Cardiac ventricle fibroblast (primary cell): ENCODE measurements around a stretch of chr1.

DNA sequence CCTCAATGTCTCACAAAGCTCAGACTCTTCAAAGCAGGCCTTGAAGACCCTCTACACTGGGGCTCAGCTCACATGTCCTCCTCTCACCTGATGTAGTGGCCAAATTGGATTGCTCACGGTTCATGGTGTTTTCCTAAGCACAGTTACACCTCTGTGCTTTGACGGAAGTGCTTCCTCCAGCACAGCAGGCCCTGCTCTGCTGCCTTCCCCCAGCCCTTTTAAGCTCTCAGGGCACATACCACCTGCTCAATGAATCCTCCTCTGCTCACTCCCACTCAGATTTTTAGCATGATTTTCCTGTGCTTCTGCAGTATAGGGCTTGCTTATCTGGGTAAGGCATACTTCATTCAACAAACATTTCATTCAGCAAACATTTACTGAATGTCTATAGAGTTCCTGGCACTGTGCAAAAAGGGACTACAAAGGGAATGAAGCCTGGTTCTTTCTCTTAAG, 74.4 kb upstream of the JUN start:
- RAMPAGE, long total RNA, result no peak

GRCh38 chr1:58881319-58881832, 97.5 kb upstream of the JUN start:
- RAMPAGE, long total RNA, result no peak

DNA sequence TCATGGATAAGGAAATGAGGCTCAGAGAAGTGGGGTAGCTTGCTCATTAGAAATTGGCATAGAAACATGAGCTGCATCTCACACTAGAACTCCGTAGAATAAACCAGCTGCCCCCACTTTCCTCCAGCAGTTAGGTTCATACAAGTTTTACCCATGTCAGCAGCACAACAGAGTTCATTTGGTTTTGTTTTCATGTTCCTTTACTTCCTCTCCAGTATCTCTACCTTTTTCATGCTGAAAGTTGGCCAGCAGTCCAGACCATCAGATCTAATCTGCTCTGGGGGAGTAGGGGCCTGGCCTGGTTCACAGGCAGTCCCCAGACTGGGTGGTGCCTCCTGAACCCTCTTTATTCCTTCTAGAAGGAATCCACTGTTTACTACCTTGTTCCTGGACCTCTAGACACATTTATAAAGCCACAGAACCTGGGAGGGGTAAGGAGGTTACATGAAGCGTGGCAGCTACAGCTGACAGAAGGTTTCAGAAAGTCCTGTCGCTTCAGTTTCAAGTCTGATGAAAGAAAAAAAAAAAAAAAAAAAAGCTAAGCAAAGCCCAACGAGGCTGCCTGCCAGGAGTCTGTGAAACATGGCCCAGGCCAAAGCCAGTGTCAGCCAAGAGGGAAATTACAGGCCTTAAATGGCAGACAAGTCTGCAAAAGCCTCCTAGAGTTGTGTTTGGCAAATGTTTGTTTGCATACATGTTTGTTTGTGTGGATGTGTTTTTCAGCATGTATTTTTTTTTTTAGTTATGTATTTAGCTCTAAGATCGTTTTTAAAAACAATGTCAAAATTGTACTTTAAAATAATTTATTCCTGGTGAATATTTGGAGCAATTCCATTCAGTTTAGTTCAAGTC, 184.7 kb upstream of the JUN start:
- RAMPAGE, long total RNA, result no peak

DNA sequence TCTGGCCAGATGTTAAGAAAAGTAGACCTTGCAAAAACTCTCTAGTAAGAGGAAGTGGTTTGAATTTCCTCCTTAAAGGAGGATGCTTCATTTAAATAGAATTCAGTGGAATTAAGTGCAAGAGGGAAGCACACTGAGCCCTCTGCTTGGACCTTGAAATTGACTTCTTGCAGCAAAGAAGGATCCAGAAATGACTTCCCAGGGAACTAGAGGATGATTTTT, 195.4 kb upstream of the JUN start:
- RAMPAGE, long total RNA, result no peak

DNA sequence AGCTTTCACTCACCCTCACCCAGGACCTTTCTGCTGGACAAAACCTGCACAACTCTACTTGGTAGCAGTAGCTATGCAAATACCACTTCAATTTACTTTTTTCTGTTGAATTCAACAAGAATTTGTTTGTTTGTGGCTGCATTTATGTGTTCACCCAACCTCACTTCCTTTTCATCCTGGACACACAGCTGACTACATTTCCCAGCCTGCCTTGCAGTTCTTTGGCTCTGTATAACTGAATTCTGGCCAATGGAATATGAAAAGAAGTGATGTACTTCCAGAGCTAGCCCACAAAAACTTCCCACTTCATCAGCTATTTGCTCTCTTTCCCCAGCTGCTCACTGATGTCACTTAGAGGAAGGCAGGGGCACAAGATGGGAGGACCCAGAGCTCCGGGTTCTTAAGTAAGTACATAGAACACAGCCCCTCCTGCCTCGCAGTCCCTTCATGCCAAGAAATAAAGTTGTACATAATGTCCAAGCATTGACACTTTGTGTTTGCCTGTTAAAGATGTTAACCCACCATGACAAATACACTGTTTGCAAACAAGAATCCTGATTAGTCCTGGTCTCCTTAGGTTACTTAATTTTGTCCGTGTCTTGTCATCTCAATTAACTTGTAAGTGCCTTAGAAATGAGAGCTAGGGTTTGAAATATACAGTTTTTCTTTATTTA, 235.0 kb upstream of the FGGY start:
- RAMPAGE, long total RNA, result no peak

GRCh38 chr1:59139394-59139862, 157.5 kb upstream of the FGGY start:
- RAMPAGE, long total RNA, result no peak

DNA sequence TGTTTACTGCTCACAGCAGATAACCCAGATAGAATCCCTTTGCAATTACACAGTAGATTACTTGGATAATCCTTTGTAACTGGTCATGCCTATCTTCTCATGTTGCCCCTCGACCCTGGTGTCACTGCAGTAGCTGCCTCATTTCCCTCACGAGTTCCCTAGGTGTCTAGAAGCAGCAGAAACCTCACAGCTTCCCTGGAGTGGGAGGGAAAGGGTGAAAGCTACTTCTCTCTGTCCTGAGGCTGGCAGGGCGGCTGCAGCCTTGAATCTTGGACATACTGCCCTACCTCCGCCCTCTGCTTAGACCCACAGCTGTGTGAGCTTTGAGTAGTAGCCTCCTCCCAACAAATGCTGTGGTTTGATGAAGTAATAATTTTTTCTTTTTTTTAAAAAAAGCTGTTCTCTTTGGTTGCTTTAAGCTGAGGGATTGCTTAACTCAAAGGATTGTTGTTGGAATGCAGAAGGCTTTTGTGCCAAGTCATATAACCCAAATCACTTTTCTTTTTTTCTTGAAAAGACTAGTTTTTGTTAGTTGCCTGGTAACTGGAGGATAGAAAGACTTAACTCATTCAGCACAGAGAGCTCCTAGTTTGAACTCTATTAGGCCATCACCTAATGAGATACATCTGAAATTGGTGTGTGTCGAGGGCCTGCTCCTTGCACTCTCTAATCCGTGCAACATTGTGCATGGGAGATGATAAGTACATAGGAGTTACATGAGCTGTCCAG, 70.8 kb downstream of the FGGY start:
- RAMPAGE, long total RNA, result no peak

DNA sequence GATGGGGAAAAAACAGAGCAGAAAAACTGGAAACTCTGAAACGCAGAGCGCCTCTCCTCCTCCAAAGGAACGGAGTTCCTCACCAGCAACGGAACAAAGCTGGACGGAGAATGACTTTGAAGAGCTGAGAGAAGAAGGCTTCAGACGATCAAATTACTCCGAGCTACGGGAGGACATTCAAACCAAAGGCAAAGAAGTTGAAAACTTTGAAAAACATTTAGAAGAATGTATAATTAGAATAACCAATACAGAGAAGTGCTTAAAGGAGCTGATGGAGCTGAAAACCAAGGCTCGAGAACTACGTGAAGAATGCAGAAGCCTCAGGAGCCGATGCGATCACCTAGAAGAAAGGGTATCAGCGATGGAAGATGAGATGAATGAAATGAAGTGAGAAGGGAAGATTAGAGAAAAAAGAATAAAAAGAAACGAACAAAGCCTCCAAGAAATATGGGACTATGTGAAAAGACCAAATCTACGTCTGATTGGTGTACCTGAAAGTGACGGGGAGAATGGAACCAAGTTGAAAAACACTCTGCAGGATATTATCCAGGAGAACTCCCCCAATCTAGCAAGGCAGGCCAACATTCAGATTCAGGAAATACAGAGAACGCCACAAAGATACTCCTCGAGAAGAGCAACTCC, 237.1 kb downstream of the FGGY start:
- RAMPAGE, long total RNA, result no peak

- RAMPAGE, long total RNA, result no peak
These were observed 168.9 kb upstream of the HOOK1 start for GRCh38 chr1:59645873-59646196.

DNA sequence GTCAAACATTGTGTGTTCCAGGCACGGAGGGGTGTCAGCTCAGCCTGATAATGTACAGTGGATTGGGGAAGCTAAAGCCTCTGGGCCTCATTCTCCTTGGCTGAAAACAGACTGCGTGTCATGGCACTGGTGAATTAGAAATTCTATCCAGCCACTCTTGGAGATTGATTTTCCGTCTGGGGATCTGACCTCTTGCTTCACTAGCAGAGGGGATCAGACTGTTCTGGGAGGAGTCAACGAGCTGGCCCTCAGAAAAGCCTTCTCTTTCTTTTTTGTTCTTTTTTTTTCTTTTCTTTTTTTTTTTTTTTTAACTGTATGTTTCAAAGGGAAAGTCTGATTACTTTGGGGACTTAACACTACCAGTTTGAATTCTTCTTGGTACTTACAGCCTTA, 123.4 kb upstream of the HOOK1 start:
- RAMPAGE, long total RNA, result no peak

GRCh38 chr1:59846863-59847284, 32.1 kb downstream of the HOOK1 start:
- RAMPAGE, long total RNA, result no peak

DNA sequence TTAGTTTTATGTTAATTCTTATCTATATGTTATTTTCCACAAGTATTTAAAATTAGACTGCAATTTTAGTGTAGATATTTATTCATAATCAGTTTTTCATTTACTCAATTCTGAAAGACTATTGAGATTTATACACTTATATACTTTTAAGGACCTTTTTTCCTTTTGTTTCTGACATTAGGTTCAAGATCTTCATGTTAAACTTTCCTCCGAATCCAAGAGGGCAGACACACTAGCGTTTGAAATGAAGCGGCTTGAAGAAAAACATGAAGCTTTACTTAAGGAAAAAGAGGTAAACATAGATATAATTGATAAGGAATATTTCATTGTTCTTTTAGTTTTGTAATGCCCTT, 34.1 kb downstream of the HOOK1 start:
- RAMPAGE, long total RNA, result no peak

DNA sequence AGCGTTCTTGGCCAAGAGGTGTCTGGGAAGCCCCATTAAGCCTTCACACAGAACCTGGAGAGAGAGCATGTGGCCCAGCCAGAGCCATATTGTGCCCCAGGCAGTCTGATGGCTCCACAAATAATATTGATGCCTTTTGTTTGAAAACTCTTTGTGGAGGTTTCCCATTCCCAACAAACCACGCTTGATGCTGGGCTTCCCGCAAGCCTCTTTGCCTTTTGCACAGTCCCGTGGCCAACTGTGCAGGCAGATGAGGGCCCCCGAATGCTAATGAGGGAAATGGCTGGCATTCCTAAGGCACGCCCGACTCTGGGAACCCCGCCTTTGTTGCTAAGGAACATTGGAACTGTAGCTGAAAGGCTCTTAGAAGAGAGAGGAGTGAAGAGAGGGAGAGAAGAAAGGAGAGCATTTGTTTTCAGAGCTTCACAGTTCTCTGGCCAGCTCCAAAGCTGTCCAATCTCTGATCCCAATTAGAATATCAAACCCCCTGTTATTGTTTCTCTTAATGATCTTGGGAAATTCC, 59.9 kb upstream of the CYP2J2 start:
- RAMPAGE, long total RNA, result no peak

DNA sequence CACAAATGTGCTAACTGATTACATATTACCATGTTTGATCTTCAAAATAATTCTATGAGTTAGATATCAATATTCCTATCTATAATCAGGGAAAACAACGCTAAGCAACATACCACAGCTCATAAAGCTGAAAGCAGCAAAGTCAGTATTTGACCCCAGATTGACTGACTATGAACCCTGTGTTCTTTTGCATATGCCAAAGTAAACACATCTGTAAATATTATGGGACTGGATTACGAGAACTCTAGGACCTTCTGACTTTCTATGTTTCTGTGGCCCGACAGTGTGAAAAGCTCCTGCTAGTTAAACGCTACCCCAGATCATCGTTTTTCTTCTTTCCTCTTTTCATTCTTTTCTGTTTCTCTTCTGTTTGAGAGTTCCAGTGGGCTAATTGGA, 201.2 kb upstream of the C1orf87 start:
- RAMPAGE, long total RNA, result no peak

GRCh38 chr1:60903575-60904053, 178.7 kb upstream of the NFIA start:
- RAMPAGE, long total RNA, result no peak

GRCh38 chr1:60984337-60984707, 98.0 kb upstream of the NFIA start:
- RAMPAGE, long total RNA, result no peak

- RAMPAGE, long total RNA, result no peak
These were observed 92.2 kb upstream of the NFIA start for GRCh38 chr1:60990212-60990525.

DNA sequence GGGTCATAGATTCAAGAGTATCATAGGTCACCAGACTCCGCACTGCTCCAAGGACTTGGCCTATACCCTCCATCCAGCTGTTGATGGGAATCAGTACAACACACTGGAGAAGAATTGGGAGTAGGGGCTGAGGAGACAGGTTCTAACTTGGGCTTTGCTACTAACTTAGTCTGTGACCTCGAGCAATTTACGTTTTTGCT, 84.9 kb upstream of the NFIA start:
- RAMPAGE, long total RNA, result no peak

DNA sequence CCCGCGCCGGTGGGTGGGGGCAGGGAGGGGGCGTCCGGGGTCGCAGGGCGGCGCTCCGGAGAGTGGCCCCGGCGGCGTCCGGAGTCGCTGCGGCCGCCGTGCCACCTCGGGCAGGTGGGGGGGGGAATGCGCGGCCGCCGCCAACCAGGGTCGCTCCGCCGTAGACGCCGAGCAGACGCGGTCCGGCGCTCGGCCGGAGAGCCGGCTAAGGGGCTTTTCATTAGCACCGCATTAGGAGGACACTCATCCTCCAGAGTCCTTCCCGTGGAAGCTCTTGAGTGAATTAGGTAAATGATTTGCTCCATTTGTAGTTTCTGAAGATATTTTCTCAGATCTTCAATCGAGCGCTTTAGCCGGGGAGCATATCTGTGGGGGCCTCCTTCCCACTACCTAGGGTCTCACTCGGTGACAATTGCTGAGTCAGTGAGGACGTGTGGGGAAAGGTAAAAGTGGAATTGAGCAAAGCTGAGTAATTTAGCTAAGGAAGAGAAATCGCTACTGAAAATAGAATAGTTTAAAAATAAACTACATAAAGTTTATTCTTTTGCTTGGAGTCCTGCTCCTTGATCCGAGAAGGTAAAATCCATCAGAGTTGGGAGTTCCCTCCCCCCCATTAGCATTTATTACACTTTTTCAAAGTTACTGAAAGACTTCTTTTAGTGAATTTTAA, 31.3 kb upstream of the NFIA start:
- RAMPAGE, long total RNA, result no peak

GRCh38 chr1:61053485-61054631, 28.5 kb upstream of the NFIA start:
- RAMPAGE, long total RNA, result no peak